H4 (cell line): ENCODE measurements around a stretch of chr5.

DNA sequence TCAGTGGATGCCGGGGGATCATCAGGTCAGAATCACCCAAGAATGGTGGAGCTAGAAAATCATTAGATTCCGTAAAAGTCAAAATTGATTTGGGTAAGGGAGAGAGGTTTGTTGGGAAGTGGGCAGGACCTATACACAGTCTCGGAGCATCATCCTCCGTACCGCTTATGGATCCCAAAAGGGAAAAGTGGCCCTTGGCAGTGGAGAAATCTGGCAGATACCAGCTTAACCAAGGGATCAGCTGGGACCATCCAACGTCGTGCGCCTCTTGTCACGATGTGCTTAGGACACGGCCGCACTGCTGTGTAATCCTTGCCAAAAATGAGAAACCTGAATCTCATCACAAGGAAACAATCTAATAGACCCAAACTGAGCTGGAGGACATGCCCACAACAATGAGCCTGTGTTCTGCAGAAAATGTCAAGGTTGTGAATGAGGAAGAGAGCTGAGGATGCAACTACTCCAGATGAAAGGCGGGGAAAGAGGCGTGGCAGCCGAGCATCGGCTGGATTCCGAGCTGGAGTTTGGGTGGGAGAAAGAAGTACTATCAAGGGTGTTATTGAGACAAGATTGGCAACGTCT is 46.9 kb downstream of the DUSP1 start:
- RAMPAGE, long total RNA: no peak

- RAMPAGE, long total RNA: no peak
Measured at GRCh38 chr5:172744125-172744572, 26.8 kb downstream of the DUSP1 start.

- RAMPAGE, long total RNA: no peak
Measured at GRCh38 chr5:172764865-172765977, 5.8 kb downstream of the DUSP1 start.

- RAMPAGE, long total RNA: no peak
Measured at GRCh38 chr5:172830546-172831476, 3.2 kb upstream of the ERGIC1 start.

- RAMPAGE, long total RNA: no peak
Measured at GRCh38 chr5:172837534-172838439, 3.7 kb downstream of the ERGIC1 start.

DNA sequence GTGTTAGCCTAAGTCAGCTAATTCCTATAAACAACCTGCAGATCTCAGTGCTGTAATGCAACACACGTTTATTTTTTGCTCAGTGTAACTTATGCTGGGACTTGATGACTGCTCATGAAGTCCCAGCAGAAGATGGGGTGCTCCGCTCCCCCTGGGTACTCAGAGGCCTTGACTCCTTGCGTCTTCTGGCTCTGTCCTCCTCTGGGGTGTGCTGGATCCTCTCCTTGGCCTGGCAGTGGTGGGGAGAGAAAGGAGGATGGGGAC is 12.9 kb downstream of the ERGIC1 start:
- RAMPAGE, long total RNA: no peak

- RAMPAGE, long total RNA: no peak
Measured at GRCh38 chr5:172853454-172854032, 19.5 kb downstream of the ERGIC1 start.

GRCh38 chr5:172859411-172859968 is 25.4 kb downstream of the ERGIC1 start:
- RAMPAGE, long total RNA: no peak

DNA sequence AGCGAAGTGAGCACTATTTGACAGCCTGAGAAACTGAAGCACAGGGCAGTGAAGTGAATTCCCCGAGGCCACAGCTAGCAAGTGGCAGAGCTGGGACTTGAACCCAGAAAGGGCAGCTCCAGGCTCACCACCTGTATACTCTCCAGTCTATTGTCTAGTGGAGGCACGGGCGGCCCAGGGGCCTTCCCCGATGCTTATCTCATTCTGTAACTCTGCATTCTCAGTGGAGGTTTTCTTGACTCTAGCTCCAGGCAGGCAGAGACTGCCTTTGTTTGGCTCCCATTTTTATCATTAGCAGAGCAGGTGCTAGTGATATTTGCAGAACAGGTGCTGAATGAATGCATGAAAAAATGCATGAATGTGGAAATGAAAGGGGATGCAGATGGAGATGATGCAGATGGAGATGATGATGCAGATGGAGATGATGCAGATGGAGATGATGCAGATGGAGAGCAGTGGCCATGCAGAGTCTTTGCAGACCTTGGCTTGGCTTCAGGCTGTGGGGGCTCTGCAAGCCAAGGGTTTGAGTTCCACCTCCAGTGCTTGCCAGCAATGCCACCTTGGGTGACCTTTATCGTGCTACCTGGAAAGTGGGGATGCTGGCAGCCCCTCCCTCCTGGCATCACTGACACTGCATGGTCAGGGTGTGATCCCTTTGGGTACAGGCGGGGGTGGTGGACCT is 32.7 kb downstream of the ERGIC1 start:
- RAMPAGE, long total RNA: no peak

- RAMPAGE, long total RNA: no peak
Measured at GRCh38 chr5:172885398-172886111, 51.5 kb downstream of the ERGIC1 start.

- RAMPAGE, long total RNA: no peak
Measured at GRCh38 chr5:172892479-172893221, 58.6 kb downstream of the ERGIC1 start.

GRCh38 chr5:172905531-172905986 is 53.7 kb upstream of the RPL26L1 start:
- RAMPAGE, long total RNA: no peak

DNA sequence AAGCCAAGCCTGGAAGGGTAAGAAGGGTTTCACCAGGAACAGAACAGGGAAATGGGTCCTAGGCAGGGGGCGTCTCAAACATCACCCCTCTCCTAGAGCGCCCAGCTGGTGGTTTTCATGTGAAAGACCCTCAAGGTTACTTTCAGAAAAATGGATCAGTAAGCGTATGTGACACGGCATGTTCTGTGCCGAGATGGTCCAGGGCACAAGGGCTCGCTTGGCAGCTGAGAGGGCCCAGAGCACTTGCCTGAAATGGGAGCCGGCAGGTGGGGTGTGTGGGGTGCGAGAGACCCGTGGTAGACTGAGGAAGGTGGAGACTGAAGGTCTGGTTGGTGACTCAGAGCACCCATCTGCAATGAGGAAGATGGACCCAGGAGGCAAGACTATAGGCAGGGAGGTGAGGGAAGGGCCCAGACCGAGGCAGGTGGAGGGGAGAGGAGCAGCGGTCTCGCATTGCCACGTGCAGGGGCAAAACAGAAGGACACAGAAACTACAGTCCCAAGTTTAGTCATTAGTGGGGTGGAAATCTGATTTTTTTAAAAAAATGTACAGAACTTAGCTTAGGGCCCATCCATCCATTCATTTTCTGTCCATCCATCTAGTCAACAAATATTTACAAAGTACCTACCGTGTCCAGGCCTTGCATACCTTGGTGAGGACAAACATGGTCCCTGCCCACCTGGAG is 34.9 kb upstream of the RPL26L1 start:
- RAMPAGE, long total RNA: no peak

GRCh38 chr5:172950700-172951945 is 8.1 kb upstream of the RPL26L1 start:
- RAMPAGE, long total RNA: no peak

DNA sequence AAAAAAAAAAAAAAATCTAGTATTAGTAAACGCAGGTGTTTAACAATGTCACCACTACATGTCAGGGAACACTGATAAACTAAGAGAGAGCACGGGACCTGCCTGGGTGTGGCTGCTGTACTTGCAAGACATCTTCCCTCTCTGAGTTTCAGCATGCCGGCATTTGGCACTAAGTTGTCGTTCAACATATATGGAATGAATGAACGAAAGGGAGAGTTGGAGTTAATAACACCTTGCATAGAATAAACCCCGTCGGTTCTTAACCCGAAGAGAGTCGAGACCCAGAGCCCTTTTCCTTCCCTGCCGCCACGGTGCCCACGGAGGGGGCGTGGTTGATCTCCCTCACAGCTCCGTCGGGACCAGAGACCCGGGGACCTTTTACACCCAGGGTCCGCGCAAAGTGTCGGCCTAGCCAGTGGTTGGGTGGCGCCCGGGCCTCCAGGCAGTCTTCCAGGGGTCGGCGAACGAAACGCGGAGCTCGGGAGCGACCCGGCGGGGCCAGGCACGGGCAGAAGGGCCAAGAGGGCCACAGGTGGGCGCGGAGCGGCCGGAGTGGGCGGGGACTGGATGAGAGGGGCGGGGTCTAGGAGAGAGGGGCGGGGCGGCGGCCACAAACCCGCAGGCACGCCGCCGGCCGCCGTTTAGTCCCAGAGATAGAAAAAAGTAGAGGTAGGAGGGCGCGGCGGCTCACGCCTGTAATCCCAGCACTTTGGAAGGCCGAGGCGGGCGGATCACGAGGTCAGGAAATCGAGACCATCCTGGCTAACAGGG is 769 bp upstream of the RPL26L1 start:
- RAMPAGE, long total RNA: no peak

- RAMPAGE, long total RNA: no peak
Measured at GRCh38 chr5:172959632-172960273, 529 bp downstream of the RPL26L1 start.

DNA sequence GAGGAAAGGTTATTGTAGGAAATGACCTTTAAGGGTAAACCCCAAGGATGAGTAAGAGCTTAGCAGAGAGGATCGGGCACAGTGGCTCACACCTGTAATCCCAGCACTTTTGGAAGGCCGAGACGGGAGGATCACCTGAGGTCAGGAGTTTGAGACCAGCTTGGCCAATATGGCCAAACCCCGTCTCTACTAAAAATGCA is 16.1 kb upstream of the CREBRF start:
- RAMPAGE, long total RNA: no peak

GRCh38 chr5:173230060-173230773 is 4.8 kb downstream of the NKX2-5 start:
- RAMPAGE, long total RNA: no peak

DNA sequence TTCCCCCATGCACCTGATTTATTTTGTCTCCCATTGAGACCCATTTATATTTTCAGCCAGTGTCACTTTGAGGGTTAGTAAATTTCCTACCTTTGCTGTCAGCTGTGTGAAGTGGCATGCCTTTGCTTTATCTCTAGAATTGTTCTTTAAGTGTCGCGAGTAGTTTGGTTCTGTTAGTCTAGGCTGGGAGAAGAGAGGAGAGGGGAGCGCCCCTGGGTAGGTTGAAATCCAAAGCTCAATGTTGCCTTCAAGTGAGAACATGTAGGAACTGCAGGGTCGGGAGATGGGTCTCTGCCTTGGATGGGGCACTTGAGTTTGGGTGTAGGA is 46.4 kb downstream of the STC2 start:
- RAMPAGE, long total RNA: no peak

DNA sequence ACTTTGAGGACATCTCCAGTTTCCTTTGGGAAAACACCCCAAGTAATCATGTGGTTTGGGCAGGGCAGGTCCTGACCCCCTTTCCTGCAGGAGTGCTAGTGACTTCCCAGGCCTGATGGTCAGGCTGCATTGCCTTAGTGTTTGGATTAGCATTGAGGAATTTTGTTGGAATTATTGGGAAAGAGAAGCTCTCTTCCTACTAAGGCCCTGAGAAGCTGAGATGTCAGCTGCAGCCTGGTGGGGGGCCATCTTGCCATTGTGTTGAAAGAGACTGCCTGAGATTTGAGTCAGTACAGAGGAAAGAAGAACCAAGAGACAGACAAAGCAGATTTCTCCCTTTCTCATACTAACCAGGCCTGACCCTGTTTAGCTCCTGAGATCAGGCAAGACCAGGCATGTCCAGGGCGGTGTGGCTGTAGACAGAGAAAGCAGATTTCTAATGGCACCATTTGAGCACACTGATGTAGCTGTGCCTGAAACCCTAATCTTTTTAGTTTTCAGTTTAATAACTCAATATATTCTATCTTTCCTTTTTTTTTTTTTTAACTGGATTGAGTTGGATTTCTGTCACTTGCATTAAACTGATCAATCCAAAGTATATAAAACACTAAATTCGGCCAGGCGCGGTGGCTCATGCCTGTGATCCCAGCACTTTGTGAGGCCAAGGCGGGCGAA is 35.9 kb downstream of the STC2 start:
- RAMPAGE, long total RNA: no peak